Heart (tissue), 3 donors: ENCODE results near the genes PDE6A and RPS14.

DNA sequence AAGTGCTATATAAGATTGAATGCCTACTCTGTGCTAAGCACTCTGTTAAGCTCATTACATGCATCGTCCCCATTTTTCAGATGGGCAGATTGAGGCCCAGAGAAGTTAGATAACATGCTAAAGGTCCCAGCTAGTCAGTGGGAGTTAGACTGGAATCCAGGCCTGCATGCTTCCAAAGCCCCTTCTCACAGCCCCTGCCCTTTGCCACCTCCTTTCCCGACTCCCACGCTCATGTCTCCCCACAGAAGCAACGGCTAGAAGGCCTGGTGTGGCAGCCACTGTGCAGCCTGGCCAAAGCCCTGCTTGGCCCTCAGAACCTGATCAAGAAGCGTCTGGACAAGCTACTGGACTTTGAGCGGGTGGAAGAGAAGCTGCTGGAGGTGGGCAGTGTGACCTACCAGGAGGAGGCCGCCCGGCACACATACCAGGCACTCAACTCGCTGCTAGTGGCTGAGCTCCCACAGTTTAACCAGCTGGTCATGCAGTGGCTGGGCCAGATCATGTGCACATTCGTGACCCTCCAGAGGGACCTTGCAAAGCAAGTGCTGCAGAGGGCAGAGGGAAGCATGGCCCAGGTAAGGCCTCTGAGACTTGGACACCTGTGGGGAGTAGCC, 40.3 kb downstream of the ARHGEF37 start:
- RAMPAGE, long total RNA, 2 experiments, result no peak in any of the 2 experiments

GRCh38 chr5:149747328-149748339, 17.5 kb downstream of the PPARGC1B start:
- RAMPAGE, long total RNA, 2 experiments, result no peak in any of the 2 experiments

- RAMPAGE, long total RNA, 2 experiments, result no peak in any of the 2 experiments
These were observed 72.0 kb downstream of the PPARGC1B start for GRCh38 chr5:149801865-149802722.

DNA sequence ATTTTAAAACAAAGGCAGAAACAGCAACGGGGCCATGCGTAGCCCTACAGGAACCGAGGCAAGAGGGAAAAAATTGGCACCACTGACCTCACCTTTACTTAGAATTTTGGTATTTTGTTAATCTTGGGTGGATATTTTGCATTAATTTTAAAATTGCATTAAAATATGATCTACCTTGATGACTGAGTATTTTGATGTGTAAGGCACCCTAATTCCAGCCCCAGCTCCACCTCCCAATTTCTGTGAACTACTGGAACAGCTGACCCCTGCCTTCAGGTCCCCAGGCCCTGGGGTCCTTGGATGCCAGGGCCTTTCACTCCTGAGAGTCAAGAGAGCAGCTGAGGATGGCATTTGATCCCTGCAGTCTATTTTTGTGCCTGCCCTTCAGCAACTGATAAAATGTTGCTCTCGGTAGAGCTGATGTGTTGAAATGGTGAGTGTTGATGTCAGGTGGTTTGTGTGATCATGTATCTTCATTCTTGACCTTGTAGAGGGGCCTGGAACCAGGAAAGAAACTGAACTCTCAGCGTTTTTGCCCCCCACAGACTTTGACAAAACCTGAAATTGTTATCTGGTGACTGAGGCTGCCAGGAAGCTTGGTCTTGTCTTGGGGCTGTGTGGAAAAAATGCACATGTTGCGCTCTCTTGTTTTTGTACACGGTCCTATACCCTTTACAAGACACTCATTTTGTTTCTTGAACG, 78.1 kb downstream of the PPARGC1B start:
- RAMPAGE, long total RNA, 2 experiments, result no peak in any of the 2 experiments

- RAMPAGE, long total RNA, 2 experiments, result no peak in any of the 2 experiments
These were observed 104.9 kb downstream of the PPARGC1B start for GRCh38 chr5:149834865-149835630.

DNA sequence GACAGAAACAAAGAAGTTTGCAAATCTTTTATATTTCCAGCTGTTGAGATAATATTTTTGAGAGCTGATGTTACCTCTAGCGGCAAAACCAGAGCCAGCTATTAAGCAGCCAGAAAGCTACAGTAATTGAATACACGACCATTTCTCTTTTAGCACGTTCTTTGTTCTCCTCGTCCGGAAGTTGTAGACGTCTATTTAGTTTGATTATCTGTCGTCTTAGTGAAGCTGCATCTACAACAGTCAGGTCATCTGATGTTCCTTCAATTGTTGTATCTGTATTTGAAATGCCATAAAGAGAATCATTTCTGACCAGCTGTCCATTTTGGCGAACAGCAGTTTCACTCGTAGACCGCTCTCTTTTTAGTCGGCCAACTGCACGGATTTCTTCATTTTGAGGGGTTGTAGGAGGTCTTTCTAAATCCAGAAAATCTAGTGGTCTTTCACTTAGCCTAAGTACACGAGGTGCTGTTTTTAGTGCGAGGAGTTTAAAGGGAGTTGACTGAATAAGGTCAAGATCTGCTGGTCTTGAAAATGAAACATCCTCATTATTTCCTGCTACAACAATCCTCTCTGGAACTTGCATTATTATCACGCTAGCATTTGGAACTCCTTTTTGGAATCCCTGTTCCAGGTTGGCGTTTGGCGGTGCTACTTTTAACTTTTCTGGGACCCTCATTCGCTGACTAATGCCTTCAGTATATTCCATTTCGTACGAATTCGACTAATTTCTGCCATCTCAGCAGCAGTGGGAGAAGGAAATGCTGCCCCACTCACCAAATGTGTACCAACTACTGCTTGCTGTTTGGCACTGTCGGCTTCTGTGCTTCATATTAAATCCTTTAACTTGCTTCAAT, 12.4 kb downstream of the PDE6A start:
- RAMPAGE, long total RNA, 2 experiments, result no peak in any of the 2 experiments

DNA sequence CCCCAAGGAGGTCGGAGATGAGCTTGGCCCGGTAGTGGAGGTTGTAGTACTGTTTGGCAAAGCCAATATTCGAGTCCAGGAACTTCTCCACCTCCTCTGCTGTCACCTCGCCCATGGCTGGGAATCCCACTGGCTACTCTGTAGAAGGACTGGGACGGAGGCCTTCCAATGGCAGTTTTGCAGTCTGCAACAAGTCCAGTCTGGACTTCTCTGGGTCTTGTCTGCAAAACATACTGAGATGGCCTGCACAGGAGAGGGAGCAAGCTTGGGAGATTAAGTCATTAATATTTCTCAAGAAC, at the start of gene PDE6A:
Gene PDE6A, minus strand, starts transcription at position 235 of the 299 bp plus-strand sequence.
- RAMPAGE, long total RNA, 2 experiments, result no peak in any of the 2 experiments

GRCh38 chr5:149959933-149960421, 581 bp upstream of the SLC26A2 start:
- RAMPAGE, long total RNA, 2 experiments, result no peak in any of the 2 experiments

- RAMPAGE, long total RNA, 2 experiments, result no peak in any of the 2 experiments
These were observed 1.2 kb downstream of the HMGXB3 start for GRCh38 chr5:150001670-150002140.

- RAMPAGE, long total RNA, 2 experiments, result no peak in any of the 2 experiments
These were observed 679 bp downstream of the CDX1 start for GRCh38 chr5:150167127-150167787.

- RAMPAGE, long total RNA, 2 experiments, result no peak in any of the 2 experiments
These were observed 9.1 kb upstream of the SLC6A7 start for GRCh38 chr5:150180548-150181384.

DNA sequence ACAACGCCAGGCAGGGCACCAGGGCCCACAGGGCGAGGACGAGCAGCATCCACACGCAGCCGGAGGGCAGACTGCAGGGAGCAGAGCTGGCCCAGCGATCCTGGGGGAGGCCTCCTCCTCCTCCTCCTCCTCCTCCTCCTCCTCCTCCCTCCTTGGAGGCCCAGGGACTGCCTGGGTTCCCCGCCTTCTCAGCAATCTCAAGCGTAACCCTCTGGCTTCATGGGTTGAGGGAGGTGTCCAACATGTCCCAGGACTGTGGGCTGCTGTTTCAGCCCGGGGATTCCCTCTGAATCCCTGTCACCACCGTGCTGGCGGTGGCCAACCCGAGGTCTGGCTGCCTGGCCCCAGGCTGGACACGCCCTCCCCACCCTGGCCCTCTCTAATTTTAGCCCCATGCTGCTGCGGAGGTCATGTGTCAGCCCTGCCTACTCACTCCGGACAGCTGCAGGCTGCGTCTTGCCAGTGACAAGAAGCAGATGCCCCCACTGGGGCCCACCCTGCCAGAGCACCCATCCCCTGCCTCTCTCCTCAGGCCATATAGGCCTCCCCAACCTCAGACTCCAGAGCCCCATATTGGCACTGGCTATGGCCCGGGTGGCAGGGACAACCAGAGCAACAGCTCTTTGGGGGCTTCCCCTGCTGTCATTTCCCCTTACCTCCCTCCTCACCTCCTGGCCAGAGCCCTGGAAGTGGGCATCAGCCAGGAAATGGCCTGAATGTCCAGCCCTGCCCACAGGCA, 44.2 kb downstream of the CAMK2A start:
- RAMPAGE, long total RNA, 2 experiments, result no peak in any of the 2 experiments

- RAMPAGE, long total RNA, 2 experiments, result no peak in any of the 2 experiments
These were observed 22.7 kb downstream of the CD74 start for GRCh38 chr5:150389806-150390628.

DNA sequence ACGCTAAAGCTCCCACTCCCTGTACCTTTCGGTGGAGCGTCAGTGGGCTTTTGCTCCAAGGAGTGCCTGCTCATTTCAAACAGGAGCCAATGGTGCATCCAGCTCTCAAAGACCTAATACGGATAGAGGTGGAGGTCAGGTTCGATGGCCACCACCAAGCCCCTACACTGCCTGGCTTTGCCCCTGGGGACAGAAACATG, 8.2 kb downstream of the CD74 start:
- RAMPAGE, long total RNA, 2 experiments, result no peak in any of the 2 experiments

DNA sequence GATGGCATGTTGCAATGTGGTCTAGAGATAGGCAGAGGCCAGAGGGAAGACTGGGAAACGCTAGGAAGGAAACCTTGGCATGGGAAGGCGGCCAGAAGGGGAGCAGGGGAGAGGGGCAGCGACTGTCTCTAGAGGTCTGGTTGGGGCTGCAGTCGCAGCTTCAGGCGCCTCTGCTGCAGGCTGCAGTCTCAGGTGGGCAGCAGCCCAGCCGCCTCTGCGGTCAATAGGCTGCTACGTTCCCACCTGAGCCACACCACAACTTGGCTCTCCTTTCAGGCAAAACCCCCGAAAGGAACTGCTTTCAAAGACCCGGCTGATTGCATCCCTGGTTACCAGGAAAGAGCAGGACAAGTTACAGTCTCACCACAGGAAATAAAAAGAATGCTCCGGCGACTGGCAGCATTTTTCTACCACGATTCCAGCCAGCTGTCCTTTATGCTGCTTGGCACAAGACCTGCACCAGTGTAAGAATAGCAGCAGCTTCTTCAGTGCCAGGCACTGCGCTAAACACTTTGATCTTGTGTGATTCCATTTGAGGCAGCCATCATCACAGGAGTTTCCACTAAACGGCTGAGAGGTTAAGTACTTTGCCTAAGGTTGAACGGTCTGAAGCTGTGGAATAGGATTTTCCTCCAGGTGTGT, 7.6 kb downstream of the RPS14 start:
- RAMPAGE, long total RNA, 2 experiments, result no peak in any of the 2 experiments

GRCh38 chr5:150449597-150450382, at the start of gene RPS14:
Gene RPS14, minus strand, starts transcription at chr5:150449739.
- RAMPAGE, long total RNA, 2 experiments, result start-site peak on the minus strand in 2 of 2 experiments, at chr5:150449706-150449740 at its widest, 7,961 to 15,337 reads per replicate

DNA sequence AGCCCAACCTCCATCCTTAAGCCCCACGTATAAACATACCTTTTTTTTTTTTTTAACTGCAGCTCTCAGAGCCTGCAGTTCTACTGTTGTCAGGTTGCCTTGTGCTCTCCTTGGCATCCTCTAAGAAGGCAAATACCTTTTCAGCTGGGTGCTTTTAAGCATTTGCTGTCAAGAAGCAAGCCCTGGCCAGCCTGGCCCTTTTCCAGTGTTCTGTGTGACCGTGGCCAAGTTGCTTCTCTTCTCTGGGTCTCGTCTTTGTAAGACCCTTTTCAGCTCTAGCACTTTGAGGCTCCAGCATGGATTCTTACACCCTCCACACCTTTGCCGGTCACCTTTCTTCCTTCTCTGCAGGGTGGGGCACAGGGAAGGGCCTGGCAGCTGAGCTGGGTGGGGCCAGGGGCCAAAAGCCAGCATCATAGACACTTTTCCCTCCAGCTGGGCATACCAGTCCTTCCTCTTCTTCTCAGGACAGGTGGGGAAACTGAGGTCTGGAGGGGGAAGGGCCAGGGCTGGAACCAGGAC, 643 bp upstream of the NDST1 start:
- RAMPAGE, long total RNA, 2 experiments, result no peak in any of the 2 experiments

DNA sequence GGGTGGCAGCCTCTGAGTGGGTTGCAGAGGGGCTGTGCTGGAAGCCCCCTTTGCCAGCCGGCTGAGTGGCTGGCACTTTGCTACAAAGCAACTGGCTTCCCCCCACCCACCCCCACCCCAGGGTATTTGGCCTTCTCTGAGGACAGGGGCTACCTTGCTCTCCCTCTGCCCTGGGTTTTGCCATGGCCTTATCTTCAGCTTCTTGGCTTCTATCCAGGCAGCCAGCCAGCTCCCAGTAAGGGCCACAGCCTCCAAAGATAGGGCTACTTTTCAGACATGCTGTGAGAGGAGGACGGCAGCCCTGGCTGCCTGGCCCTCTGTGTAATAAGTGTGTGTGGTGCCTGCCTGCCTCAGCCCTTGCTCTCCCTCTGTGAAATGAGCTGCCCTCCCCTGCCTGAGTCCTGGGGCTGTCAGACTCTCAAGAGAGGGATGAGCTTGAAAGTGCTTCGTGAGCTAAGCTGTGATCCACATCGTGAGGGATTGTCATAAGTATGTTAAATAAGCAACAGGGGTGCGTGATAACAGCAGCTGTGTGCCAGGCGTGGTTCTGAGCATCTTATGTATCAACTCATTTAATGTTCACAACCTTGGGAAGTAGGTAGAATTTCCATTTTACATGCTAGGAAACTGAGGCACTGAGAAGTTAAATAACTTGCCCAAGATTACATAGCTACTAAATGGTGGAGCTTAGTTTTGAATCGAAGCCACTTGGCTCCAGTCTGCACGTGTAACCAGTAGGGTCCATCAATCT, 8.1 kb downstream of the NDST1 start:
- RAMPAGE, long total RNA, 2 experiments, result no peak in any of the 2 experiments

DNA sequence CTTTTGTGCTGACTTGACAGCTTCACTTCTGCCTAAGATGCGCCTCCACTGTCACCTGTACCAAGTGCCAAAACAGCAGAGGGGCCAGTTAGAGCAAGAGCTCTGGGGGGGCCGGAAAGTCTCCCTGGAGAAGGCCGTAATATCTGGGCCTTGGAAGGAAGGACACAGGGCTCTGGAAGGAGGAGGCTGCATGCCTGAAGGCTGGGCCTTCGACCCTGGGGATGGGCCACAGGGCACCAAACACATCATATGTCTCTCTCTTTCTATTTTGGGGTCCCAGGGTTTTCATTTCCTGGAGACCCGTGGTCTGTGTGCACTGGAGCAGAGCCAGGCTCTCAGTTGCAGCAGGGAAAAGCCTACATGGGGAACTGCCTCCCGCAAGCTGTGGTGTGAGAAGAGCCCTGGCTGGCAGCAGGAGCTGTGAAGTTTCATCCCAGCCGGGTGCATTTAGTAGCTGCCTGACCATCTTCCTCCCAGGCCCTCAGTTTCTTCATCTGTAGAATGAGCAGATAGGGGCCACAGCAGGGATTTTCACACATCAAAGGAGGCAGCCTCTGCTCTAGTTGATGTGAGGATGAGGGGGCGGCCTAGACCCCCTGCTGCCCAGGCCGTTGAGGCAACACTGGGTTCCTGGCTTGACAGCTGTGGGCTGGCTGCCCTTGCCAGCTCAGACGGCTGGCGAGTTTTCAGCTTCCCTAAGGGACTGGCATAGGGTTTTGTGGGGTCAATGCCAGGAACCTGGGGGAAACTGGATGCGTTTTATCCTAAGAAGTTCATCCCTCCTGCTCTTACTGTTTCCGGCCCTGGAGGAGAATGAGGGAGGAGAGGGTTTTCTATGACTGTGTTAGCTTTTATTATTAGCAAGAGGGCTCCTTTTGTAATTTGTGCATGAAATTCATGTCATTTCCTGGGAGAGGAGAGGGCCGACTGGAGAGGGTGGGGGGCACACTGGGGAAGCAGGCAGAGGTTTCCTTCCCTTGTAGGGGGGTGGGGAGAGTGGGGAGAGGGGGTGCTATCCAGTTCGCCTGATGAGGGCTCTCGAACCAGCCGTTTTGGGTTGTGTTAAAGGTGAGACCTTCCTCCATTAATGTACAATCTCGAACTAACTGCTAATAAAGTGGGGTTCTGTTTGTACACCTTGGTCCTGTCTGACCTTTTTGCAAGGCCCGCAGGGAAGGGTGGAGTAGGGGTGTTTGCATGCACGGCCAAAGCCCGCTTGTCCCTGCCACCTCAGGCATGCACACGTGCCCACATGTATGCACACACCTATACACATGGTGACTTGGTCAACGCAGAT, 49.6 kb downstream of the NDST1 start:
- RAMPAGE, long total RNA, 2 experiments, result no peak in any of the 2 experiments

GRCh38 chr5:150567404-150567765, 59.5 kb downstream of the NDST1 start:
- RAMPAGE, long total RNA, 2 experiments, result no peak in any of the 2 experiments